Choroid plexus epithelial cell (primary cell): ENCODE results near the gene TAL2.

- RRBS: no CpG with 5 or more reads among the region's 8 CpGs
These were observed 193.7 kb downstream of the CYLC2 start for GRCh38 chr9:103188948-103189184.

- RRBS: 92% methylated on average over 14 of the region's 44 CpGs
These were observed 94.7 kb upstream of the SMC2 start for GRCh38 chr9:103999327-103999893.

GRCh38 chr9:104117940-104118504, 23.9 kb downstream of the SMC2 start:
- RRBS: no CpG with 5 or more reads among the region's 2 CpGs

DNA sequence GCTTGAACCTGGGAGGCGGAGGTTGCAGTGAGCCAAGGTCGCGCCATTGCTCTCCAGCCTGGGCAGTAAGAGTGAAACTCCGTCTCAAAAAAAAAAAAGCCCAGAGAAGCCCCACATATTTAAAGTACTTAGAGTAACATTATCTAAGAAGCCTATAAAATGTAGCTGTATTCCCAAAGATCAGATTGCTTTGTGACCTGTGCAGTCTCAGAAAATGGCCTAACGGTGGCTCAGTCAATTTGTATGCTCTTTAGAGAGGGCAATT, 26.0 kb downstream of the NIPSNAP3B start:
- RRBS: no CpG with 5 or more reads among the region's 5 CpGs

- RRBS: no CpG with 5 or more reads among the region's 3 CpGs
These were observed 54.6 kb downstream of the NIPSNAP3B start for GRCh38 chr9:104818477-104818905.

DNA sequence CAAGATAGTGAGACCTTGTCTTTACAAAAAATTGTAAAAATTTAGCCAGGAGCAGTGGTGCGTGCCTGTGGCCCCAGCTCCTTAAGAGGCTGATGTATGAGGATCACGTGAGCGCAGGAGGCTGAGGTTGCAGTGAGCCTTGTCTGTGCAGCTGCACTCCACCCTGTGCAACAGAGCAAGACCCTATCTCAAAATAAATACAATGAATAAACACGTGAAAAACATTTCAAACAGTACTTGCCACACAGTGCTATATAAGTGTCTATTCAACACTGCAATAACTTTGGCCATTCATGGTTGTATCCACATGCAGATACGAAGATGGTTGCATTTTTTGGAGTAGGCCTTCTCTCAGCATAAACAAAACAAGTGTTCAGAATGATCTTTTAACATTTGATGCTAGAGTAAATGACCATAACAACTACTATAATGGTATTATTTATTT, 4.1 kb downstream of the ABCA1 start:
- RRBS: no CpG with 5 or more reads among the region's 5 CpGs

GRCh38 chr9:105006963-105007710, 79.2 kb upstream of the ABCA1 start:
- RRBS: no CpG with 5 or more reads among the region's 3 CpGs

DNA sequence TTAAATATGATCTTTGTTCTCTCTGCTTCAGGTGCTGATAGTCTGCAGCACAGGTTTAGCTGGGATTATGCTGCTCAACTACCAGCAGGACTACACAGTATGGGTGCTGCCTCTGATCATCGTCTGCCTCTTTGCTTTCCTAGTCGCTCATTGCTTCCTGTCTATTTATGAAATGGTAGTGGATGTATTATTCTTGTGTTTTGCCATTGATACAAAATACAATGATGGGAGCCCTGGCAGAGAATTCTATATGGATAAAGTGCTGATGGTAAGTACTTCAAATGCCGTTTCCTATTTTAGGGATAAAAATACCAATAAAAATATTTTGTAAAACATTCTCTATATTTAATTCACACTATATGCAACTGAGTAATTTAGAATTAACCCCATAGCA, 64.7 kb upstream of the FSD1L start:
- RRBS: no CpG with 5 or more reads among the region's 3 CpGs

GRCh38 chr9:105655885-105656524, 6.3 kb upstream of the TAL2 start:
- RRBS: 2% methylated on average over 45 of the region's 56 CpGs

DNA sequence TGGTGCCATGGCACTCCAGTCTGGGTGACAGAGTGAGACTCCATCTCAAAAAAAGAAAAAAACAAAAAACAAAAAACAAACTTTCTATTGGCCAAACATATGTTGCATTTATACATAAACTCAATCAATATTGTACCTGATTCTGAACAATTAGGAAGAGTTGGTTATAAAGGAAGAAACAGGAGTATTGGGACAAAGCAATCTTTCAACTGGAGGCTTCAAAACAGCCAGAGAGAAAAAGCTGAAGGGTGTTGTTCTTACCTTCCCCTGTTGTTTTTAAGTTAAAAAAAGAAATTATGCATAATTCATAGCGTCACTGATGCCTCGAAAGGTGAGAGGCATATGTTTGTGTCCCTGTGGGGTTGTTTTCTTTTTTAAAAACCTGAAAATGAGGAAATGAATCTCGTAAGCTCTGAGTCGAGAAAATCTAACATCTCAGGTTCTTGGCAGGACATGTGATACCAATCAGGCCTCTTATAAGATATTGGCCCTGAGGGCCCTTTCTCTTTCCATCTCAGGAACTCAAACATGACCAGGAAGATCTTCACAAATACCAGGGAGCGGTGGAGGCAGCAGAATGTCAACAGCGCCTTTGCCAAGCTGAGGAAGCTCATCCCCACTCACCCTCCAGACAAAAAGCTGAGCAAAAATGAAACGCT, at the start of gene TAL2:
TSS of gene TAL2 (plus strand) at position 489 of the 659 bp plus-strand sequence.
- RRBS: no CpG with 5 or more reads among the region's 7 CpGs

DNA sequence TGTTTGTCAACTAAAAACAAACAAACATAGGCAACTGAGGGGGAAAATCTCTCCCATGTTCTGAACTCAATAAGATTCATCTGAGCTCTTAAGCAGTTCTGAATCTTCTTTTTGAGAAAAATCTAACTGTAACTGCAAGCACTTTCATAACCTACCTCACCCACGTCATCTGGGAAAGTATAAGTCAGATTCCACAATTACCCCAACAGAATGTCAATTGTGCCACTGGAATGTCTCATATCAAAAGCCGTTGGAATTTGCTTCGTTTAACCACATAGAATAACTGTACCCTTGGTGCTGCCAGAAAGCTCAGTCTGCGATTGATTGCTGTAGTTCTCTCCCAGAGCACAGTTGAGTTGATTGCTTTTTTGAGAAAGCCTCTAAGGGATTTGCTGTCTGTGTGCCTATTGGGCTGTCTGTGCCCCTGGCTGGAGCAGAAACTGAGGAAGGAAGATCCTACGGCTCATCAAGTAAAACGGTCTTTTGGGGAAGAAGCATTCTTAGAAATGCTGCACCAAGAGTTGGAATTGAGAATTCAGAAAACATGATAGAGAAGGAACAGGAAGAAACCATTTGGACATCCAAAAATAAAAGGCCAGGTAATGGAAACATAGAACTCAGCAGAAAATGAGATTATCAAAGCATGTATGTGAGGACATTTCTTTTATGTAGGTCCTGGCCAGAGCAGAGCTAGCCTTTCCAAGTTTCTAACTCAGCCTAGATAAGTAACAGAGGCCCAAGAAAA, 583.7 kb downstream of the TMEM38B start:
- RRBS: no CpG with 5 or more reads among the region's 6 CpGs

- RRBS: no CpG with 5 or more reads among the region's 3 CpGs
These were observed 558.4 kb upstream of the ZNF462 start for GRCh38 chr9:106304571-106304900.

DNA sequence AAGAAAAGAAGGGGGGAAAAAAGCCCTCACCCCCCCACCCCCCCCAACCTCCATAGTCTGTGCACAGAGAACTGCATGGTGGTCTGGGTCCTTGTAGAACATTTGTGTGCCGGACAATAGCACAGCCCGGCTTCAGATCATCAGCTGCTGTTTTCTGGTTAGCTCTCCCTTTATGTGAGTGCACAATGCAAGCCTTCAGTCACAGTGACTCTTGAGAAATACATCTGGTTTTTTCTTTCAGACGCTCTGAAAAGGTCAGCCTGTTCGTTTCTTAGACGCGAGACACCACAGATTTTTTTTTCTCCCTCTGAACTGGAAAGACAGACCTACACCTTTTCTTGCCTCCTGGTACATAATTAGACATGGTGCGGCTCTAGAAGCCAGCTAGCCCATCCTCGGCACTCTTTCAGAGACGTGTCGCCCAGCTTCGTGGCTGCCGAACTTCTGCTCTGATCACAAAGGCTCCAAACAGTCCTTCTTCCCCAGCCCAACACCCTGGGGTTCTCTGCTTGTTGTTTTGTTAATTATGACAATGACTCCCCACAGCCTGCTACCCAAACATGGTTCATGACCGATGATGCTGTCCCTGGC, 241.6 kb upstream of the ZNF462 start:
- RRBS: no CpG with 5 or more reads among the region's 13 CpGs

GRCh38 chr9:106755563-106756383, 107.2 kb upstream of the ZNF462 start:
- RRBS: no CpG with 5 or more reads among the region's 11 CpGs

- RRBS: 4% methylated on average over 3 of the region's 9 CpGs
These were observed 992 bp downstream of the ZNF462 start for GRCh38 chr9:106864091-106864225.

DNA sequence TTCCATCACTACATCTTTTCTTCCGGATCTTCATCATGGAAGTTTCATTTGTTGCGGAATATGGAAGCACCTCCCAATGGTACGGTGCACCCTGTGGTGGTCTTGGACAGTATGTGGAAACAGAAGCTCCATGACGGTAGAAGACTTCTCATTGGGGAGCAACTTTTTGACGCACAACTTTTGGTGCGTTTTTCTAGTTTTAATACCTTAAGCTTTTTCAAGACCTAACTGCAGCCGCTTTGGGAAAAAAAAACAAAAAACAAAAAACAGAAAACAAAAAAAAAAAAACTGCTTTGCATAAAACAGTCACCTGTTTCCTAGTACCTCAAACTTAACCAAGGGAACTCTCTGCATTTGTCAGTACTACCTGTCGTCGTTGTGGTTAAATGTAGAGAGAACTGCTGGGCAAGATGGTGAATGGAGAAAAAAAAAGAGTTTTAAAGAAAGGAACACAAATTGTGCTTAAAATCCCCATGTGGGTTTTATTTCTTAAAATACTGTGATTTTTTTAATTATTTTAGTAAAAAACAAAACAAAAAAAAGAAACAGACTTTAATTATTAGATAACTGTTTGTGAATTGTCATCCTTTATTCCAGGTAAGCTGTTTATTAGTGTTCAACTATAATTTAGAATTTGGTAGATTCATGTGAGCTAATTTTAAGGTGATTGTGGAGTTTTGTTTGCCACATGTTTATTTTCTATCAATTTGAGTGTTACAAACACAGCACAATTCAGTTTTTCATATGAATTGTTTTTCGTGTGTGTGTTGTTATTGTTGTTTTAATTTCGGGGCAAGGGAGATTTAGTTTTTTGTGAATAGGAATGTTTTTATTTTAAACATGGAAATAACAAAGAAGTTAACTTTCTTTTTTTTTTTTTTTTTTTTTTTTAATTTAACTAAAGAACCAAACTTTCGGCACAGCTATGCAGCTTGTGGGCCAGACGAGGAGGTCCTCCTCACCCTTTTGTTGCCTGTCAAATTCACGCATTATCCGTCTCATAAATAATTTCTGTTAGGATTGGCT, 148.6 kb downstream of the ZNF462 start:
- RRBS: no CpG with 5 or more reads among the region's 15 CpGs

DNA sequence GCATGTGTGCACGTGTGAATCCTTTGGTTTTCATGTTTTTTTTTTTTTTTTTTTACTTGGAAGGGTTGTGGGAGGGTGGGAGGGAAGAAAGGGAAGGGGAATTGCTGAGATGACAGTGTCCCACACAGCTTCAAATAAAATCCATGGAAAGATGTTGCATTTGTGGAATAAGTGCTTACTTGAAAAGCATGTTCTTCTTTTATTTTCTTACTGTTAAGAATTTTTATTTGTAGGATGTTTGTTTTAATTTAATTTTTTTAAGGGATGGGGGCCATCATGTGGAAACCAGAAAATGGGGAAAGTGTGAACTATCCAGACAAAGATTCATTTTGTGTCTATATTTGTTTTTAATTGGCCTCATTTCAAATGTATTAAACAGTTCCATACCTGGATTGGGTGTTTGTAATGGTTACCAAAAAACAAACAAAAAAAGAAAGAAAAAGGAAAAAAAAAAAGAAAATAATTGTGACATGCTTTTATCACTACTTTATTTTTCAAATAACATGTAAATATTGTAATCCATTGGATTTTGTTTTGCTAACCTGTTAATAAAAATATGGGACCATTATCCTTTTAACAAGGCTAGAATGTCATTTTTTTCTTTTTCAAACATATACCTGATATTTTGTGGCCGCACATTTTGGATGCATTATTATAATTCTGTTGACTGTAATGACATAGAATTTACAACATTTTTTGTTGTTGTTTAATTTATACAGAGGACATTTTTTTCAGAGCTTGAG, 149.9 kb downstream of the ZNF462 start:
- RRBS: no CpG with 5 or more reads among the region's 2 CpGs

- RRBS: no CpG with 5 or more reads among the region's 3 CpGs
These were observed 34.1 kb upstream of the RAD23B start for GRCh38 chr9:107248938-107249507.

- RRBS: no CpG with 5 or more reads among the region's 5 CpGs
These were observed 31.1 kb upstream of the RAD23B start for GRCh38 chr9:107251865-107252392.

GRCh38 chr9:107294224-107295026, 11.3 kb downstream of the RAD23B start:
- RRBS: no CpG with 5 or more reads among the region's 7 CpGs